ENCODE results near the gene GBP3.

GRCh38 chr1:87335002-87335776, 6.5 kb downstream of the LMO4 start:
- PRO-cap, result bidirectional peak, plus-strand start at chr1:87335314, minus-strand start at chr1:87335259; bidirectional peak, plus-strand start at chr1:87335501, minus-strand start at chr1:87335526

GRCh38 chr1:87528772-87529215, 200.1 kb downstream of the LMO4 start:
- PRO-cap, result no peak

DNA sequence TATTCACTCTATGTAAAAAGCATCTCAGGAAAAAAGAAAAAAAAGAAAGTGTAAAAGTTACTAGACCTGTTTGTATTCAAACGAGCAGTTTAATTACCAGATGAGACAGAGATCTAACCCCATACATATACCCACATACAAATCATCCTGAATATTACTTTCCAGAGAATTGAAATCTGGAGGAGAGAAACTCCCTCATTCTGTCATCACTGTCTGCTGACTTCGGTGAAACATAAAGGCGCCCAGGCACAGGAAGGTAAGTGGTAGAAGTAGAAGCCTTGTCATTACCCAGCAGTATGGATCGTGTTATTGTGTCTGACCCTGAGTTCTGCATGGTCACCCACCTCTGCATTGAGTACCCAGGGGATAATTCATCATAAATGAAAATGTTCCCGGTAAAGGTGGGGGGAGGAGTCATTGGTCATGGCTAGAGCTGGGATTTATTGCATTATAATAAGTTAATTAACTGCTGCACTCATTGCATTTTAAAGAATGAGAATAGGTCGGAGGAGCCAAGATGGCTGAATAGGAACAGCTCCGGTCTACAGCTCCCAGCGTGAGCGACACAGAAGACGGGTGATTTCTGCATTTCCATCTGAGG, 342.6 kb upstream of the PKN2 start:
- PRO-cap, result no peak

DNA sequence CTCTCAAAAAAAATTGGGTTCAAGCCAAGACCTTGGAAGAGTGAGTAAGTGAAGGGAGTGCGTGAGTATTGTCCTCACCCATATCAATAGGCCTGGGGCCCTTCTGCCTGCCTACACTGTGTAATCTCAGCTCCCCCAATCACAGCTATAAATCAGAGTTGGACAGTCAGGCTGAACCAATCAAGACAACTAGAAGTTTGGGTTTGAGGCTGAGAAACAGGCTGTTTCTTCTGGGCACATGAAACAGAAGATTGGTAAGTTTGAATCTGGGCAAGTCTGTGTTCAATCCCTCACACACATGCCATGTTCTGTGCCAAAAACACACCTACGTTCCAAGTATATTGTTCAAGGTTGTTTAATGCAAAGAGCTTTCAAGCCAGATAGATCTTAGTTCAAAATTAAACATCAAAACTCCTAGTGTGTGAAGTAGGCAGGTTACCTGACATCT, 7.2 kb downstream of the KYAT3 start:
- PRO-cap, result no peak

- PRO-cap, result no peak
These were observed 13.1 kb upstream of the KYAT3 start for GRCh38 chr1:89005138-89006248.

- PRO-cap, result bidirectional peak, plus-strand start at chr1:89022428, minus-strand start at chr1:89022272; bidirectional peak, plus-strand start at chr1:89022896, minus-strand start at chr1:89022854
These were observed at the start of gene GBP3 for GRCh38 chr1:89022127-89023071. TSS of gene GBP3 (minus strand) at chr1:89022866.

DNA sequence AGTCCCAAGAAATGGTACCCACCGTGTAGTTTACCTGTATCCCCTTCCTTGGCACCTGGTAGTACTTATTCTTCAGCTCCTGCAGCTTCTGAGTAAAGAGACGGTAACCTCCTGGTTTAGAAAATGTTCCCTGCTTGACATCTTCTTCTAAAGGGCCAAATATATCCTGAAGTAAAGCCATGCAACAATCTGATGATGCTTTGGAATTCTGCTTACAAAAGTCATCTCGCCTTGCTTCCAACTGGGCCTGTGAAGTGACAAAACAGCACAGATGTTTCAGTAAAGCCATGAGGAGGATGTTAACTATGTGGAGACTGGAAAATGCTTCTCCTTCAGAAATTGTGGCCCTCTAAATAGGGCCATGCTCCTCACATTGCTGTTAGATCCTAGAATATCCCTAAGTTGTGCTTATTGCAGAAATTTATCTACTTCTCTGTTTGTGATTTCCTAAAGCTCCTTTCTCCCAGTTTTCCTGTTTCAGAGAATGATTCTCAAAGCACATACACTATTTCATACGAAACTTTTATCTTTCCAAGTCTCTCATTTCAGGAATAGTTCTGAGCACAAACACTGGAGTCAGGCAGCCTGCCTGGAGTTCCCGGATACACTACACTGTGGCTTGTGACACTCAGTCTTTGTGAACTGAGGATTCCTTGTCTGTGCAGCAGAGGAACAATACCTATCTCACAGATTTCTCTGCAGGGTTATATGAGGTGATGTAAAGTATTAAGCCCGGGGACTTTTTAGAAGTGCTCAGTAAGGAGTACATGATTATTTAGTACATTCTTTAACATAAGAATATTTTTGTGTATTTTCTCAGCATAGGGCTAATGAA, 13.3 kb downstream of the GBP2 start:
- PRO-cap, result no peak

- PRO-cap, result no peak
These were observed 1.0 kb downstream of the GBP2 start for GRCh38 chr1:89124812-89125403.

DNA sequence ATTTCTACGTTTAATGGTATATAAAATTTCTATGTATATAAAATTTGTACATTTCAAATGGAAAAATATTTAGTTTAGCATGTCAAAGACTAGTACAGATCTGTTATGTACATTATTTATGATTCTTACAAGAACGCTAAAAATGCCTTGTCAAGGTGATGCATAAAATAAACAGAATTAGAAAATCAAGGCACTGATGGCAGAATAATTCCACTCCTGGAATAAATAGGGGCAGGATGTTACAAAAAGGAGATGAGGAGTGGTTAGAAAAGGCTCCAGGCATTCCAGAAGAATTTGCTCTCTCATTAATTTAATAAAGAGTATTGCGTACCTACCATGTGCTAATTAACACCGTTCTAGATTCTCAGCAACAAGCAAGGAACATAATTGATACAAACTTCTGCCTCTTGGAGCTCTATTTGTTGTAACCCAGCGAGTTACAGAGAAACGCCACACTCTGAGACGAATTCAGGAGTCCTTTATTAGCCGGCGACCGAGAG, 1.2 kb downstream of the GBP4 start:
- PRO-cap, result no peak

GRCh38 chr1:89518193-89518439, 6.5 kb upstream of the LRRC8B start:
- PRO-cap, result no peak

GRCh38 chr1:89582568-89583164, 50.3 kb upstream of the LRRC8C start:
- PRO-cap, result no peak

DNA sequence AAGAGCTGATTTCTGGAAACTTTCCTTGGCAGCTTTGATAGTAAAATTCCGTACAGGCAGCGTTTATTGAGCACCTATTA, 1.5 kb downstream of the LRRC8D start:
- PRO-cap, result no peak

- PRO-cap, result no peak
These were observed 65.4 kb upstream of the ZNF326 start for GRCh38 chr1:89929313-89930013.

DNA sequence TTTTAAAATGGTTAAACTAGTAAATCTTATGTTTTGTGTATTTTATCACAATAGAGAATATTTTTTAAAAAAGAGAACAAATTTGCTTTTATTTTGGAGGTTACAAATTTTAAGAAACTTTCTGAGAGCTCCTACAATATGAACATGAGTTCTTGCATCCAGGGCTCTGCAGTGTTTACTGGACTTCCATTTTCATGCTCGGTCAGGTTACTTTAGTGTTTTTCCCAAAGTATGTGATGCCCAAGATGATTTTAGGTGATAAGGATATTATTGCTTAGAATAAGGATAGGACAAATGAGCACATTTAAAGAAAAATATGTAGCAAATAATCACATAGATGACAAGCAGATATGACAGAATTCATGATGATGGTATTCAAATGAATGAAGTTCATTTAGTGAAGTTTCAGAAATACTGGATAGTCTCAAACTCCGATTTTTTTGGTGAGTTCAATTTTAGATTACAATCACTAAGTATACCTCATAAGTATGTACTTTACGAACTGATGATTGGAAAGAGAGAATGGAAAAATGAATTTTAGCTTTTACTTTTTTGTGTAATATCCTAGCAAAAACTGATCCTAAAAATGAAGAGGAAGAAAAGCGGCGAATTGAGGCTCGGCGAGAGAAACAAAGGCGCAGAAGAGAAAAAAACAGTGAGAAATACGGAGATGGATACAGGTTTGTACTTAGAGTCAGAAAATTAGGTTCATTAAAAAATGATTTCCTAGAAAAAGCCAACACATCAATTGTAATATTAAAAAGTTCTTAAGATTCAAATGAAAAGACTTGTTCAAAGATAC, 17.8 kb downstream of the ZNF326 start:
- PRO-cap, result no peak

GRCh38 chr1:90657575-90658135, 59.4 kb downstream of the BARHL2 start:
- PRO-cap, result no peak

DNA sequence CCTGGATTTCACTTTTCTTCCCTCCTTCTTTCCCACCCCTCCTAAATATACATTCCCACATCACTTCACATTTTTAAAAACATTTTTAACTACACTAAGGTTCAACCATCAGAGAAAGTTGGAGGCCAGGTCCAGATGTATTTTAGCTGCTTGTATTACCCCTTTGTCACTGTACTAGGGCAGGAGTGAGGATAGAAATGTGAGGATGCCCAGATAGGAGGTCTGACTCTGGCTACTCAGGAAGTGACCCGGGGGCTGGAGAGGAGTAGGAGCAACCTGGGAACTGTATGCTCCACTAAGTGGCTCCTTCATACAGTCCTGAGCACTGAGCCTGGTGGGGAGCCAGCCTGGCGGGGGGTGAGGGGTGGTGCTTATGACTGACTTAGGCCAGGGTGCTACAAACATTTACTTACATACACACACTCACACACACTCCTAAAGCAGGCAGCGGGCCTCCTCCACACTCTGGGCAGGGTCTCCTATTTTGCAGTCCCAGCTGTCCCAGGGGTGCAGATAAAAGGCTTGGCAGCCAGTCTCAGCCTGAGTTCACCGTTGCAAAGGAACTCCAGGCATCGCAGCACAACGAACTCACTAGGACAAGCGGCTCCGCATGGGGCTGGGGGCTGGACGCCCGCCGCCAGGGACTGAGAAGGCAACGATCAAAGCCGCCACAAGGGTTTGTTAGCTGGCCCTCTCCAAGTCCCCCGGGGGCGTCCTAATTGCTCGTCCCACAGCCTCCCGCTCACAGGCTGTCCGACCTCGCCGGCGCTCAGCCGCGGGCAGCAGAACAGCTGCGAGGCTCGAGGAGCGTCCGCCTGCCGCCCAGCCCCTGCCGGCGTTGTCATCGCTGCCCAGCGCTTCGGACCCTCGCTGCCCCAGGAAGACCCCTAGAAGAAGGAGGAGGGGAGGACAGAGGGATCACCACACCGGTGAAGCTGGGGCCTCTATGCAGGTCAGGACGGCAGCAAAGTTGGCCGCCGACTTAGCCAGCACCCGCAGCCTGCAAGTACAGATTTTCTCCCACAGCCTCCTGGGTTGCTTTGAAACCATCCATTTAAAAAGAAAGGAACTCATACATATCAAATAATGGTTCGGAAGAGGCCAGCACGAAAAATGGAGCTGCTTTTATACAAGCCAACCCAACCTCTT, 6.5 kb downstream of the BARHL2 start:
- PRO-cap, result unidirectional peak, plus-strand start at position 572 of the sequence

DNA sequence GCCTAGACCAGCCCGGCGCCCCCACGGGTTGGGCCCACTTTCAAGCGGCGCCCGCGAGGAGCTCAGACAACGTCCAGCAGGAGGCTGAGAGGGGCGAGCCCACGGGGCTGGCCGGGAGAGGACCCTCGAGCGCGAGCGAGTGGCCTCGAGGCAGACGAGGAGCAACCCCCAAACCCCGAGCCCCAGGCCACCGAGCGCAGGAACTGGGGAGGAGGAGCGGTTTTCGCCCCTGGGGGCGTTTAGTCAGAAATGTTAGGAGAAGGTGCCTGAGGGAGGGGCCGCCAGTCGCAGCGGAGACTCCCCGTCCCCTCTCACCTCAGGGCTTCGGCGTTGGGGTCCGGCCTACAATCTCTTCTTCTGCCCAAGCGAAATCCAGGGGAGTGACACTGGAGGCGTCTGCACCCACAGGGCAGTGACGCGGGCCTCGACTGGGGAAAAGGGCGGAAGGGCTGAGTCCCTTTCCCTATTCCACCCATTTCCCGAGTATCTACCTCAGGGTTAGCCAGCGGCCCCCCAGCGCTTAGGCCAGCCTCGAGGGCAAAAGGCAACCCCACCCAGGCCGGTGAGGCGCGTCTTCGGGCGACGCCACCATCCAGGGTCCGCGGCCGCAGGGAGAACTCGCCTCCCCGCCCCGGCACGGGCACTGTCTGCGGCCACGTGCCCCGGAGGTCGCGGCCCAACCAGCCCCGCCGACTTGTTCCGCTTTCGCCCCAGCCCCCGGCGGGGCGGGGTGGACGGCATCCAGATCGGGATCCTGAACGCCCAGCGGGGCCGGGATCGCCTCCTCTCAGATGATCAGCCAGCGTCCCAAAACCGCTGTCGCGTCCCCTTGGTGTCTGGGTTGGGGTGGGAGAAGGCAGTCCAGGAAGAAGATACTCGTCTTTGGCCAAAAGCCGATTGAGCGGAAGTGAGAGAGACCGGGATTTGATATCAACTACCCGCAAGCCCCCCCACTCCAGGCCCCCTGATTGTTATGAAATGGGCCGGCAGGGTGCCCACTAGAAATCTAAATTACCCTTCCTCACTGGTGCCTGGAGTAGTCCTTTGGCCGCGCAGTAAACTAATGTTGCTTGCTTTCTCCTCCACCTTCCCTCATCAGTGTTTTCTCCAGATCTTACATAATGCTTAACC, 118.8 kb upstream of the BARHL2 start:
- PRO-cap, result no peak

- PRO-cap, result no peak
These were observed 82.1 kb downstream of the ZNF644 start for GRCh38 chr1:90939351-90940612.

GRCh38 chr1:90950996-90951875, 70.6 kb downstream of the ZNF644 start:
- PRO-cap, result no peak

GRCh38 chr1:91591715-91591944, 91.0 kb downstream of the CDC7 start:
- PRO-cap, result no peak

Measured in REH cell (cell line).